M059J (cell line): Measurements from ENCODE around the gene SOWAHC.

- RAMPAGE, long total RNA: no peak
Measured at GRCh38 chr2:108596099-108596828, 62.0 kb downstream of the LIMS1 start.

- RAMPAGE, long total RNA: no peak
Measured at GRCh38 chr2:108613223-108613877, 79.1 kb downstream of the LIMS1 start.

GRCh38 chr2:108684356-108685461, 34.6 kb upstream of the RANBP2 start:
- RAMPAGE, long total RNA: no peak

GRCh38 chr2:108701230-108701553, 18.1 kb upstream of the RANBP2 start:
- RAMPAGE, long total RNA: no peak

- RAMPAGE, long total RNA: no peak
Measured at GRCh38 chr2:108774105-108774459, 12.5 kb upstream of the CCDC138 start.

GRCh38 chr2:109185727-109186148, 56.7 kb downstream of the SH3RF3 start:
- RAMPAGE, long total RNA: no peak

DNA sequence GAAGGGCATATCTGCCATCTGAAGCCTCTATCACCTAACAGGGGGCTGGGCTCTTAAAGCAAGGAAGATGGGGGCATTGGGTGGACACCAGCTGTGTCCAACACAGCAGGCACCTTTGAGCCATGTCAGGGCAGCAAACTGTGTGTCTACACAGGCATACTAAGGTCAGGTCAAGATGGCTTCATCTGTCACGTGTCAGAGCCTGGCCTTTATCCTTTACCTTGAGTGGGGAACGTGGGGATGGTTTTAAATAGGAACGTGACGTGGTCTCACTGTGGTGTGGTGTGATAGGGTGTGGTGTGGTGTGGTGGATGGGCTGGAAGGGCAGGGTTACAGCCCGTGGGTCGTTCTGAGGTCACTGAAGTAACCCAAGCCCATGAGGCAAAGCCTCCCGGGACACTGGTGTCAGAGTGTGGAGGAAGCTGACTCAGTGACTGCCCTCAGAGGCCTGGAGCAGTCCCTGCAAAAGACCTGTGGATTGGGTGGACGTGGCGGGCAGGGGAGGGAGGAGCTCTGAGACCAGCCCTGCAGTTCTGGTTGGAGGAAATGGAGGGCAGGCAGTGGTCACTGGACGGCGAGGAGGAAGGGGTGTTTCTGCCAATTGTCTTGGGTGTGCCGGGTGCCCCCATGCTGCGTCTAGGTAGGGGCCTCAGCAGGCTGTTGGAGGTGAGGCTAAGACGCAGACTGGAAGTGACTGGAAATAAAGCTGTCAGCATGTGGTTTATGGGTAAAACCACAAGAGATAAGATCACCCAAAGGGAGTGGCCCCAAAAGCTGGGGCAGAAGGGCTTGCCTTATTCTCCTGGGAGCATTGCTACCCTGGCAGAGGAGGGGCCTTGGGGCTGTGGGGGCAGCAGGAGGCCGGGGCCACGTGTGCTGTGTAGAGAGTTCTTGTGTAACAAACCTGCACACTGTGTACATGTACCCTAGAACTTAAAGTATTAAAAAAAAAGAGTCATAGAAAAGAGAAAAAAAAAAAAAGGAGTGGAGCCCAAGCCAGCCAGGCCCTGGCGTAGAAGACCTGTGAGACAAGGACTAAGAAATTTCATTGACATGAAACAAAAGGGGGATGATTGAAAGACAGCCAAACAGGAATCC, 84.8 kb downstream of the SH3RF3 start:
- RAMPAGE, long total RNA: no peak

- RAMPAGE, long total RNA: no peak
Measured at GRCh38 chr2:109217555-109217754, 88.5 kb downstream of the SH3RF3 start.

DNA sequence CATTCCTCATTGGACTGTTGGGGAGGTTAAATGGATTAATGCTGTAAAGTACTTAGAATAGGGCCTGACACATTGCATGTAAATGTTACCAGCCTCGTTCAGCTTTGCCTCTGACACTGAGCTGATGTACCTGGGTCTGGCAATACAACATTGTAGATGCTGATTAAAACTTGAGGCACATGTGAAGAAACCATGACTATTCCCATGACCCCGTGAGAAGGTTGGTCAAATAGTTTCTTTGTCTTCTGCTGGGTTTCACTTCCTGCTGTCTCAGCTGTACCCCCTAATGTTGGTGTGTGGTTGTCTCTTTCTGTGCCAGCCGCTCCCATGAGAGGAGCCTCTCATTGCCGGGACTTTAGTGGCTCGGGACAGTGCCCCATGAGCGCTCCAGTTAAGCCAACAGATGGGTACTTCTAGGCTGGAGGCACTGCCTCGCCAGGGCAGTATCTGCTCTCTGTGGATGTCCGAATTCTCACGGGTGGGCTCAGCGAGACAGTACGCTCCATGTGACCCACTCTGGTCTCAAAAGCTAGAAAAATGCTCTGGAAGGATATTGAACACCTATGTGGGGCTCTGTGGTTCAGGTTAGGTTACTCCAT, 125.5 kb downstream of the SH3RF3 start:
- RAMPAGE, long total RNA: no peak

DNA sequence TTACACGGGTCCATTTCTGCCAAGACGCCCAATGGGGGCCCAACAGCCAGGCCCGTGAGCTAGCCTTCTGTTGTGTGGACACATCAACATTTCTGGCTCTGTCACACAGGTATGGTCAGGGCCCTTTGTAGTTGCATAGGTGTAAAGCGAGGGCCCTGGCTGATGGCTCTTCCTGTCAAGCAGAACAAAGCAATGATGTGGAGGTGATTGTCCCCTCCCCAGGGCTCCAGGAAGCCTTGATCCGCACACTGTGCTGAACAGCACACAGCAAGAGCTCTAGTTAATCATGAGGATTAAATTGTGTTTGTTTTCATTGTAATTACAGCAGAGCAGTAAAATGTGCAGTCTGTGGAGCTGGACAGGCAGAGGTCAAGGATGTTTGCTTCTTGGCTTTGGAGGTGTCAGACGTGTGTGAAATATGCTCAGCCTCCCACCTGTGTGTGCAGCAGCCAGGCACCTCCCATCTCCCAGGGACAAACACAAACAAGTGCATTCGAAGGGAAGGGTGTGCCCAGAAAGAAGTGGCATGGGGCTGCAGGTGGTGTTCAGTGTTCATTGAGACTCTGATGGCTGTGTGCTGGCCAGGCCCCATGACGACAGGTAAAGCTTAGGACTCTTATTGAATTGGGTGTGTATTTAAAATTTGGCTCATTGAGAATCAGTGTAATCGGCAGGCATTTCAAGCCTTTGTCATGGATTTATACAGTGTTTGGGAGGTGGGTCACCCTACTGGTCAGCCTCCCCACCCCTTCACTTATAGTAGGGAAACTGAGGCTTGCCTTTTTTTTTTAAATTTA, 132.3 kb downstream of the SH3RF3 start:
- RAMPAGE, long total RNA: no peak

- RAMPAGE, long total RNA: no peak
Measured at GRCh38 chr2:109560263-109561402, 53.1 kb downstream of the SEPTIN10 start.

DNA sequence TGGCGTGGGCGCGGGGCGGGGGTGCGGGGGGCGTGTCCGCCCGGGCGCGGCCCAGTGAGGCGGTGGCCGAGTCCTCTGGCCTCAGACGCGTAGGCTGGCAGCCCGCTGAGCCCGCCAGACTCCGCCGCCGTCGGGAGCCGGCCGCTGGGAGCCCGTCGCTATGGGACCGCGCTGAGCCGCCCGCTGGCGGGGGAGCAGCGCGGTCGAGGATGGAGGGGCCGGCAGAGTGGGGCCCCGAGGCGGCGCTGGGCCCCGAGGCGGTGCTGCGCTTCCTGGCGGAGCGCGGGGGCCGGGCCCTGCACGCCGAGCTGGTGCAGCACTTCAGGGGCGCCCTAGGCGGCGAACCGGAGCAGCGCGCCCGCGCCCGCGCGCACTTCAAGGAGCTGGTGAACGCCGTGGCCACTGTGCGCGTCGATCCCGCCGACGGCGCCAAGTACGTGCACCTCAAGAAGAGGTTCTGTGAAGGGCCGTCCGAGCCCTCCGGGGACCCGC, at the start of gene SOWAHC:
TSS of gene SOWAHC (plus strand) at position 84 of the 492 bp plus-strand sequence.
- RAMPAGE, long total RNA: no peak

DNA sequence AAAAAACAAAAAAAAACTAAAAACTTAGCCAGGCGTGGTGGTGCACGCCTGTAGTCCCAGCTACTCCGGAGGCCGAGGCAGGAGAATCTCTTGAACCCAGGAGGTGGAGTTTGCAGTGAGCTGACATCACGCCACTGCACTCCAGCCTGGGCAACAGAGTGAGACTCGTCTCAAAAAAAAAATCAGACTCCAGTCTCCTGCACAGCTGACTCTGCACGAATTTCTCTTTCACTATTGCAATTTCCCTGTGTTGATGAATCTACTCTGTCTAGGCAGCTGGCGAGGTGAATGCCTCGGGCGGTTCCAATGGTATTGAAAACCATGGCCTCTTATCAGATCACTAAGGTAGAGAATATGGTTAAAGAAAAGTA, 30.0 kb downstream of the SOWAHC start:
- RAMPAGE, long total RNA: no peak

- RAMPAGE, long total RNA: no peak
Measured at GRCh38 chr2:109690471-109691688, 76.7 kb downstream of the SOWAHC start.

- RAMPAGE, long total RNA: no peak
Measured at GRCh38 chr2:110054582-110054961, 61.0 kb downstream of the MALL start.

DNA sequence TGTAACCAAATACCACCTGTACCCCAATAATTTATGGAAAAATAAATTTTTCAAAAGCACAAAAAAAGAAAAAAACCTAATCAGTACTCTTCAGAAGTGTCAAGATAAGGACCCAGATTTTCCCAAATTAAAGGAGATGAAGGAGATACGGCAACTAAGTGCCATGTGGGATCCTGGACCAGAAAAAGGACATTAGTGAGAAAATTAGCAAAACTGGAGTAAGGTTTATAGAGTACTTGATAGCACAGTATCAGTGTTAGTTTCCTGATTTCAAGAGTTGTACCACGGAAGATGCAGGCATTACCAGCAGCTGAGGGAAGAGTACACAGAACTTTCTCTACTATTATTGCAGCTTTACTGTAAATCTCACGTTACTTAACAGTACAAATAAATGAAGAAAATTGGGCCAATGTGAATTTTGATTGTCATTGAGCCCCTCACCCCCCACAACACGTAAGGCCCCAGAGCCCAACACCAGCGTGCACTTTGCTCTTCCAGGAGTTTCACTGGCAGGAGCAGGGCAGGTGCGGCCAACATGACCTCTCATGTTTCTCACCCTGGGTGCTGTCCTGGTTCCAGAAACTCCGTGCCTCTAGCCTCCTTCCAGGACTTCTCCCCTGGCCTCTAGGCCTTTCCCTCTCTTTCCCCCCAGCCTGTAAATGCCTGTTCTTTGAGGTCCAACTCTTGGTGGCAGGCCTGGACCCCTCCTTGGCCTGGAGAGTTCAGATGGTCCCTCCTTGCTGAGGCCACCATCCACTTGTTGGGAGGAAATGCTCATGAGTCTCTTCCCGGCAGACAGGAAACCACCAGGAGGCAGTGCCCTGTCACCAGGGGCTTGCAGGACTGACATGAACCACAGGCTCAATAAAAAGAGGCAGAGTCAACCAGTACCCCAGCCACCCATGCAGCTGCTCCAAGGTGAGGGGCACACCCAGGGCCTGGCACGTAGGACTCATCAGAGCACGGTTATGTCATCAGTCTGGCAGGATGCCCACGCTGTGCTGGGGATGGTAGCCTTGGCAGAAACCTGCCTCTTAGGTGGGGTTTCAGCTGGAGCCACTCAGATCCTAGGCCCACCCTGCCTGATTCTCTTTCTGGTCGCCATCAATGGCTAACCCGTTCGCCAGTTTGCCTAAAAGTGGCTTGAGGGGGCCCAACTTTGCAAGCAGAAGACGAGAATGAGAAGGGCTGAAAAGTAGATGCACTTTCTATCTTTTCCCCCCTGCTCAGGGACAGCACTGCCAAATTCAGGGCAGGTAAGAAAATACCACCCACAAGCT, 1.6 kb downstream of the MALL start:
- RAMPAGE, long total RNA: no peak

DNA sequence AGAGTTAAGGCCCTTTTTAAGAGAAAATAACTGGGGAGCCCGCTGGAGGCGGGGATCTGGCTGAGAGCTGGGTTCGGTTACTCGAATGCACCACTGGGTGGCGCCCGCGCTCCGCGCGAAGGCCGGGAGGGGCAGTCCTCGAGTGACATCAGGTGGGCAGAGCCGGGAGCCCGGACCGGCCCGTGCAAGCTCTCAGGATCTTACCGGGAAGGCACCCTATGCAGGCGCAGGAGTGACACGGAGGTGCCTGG, 86.7 kb upstream of the MTLN start:
- RAMPAGE, long total RNA: no peak

GRCh38 chr2:110679467-110679996, 1.7 kb upstream of the BUB1 start:
- RAMPAGE, long total RNA: no peak

- RAMPAGE, long total RNA: no peak
Measured at GRCh38 chr2:110806076-110806457, 73.7 kb downstream of the ACOXL start.

GRCh38 chr2:111128487-111129716, 8.2 kb downstream of the BCL2L11 start:
- RAMPAGE, long total RNA: no peak